Fallopian tube (tissue), 1 donor: ENCODE measurements around a stretch of chr6.

DNA sequence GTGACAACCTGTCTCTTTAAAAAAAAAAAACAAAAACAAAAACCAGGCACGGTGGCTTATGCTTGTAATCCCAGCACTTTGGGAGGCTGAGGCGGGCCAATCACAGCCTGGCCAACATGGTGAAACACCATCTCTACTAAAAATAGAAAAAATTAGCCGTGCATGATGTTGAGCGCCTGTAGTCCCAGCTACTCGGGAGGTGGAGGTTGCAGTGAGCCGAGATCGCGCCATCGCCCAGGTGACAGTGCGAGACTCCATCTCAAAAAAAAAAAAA, 147.2 kb downstream of the DTNBP1 start:
- PRO-cap = no peak

DNA sequence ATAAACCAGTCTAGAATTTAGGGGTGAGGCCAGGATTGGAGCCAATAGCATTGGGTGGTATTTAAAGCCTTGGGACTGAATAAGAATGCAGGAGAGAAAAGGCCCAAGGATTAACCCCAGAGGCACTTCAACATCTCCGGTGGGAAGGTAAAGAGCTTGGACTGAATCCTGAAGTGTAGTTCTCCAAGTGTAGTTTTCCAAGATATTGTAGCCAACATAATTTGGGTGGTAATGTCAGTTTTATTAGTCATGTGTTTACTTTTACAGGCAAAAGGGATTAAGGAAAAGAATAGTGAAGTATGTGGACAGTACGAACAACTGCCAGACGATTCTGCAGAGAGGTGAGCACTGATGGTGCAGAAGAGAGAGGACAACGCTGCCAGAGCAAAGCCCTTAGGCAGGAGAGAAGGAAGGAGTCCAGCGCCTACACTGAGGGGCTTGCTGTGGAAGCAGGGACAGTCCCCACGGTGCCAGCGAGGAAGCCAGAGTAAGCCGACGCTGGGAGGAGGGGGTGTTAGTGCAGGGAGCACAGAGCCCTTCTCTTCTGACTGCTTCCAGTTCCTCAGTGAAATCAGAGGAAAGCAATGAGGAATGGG, 85.0 kb downstream of the DTNBP1 start:
- PRO-cap = no peak

DNA sequence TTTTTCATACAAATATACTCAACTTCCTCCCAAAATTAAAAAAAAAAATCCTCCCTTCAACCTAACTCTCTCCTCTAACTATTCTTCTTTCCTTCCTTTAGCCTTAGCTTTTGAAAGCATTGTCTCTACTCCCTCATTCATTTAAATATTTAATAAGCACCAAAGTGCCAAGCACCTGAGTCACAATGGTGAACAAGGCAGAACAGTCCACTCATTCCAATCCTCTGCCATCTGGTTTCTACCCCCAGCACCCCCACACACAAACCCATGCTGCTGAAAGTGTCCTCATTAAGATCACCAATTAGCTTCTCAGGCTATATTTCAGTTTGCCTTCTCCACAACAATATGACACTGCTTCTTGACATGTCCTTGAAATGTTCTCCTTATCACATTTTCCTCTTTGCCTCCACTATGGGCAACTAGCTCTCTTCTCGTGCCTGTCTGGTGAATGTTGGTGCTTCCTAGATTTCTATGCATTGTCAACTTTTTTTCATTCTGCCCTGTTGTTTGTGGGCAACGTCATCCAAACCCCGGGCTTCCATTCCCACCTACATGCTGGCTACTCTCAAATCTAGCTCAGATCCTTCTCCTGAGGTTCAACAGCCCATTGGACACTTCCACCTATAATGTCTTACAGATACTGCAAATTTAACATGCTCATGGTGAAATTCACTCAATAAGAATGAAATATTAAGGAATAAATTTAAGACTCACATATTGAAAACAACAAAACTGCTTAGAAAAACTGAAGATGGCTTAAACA, 76.2 kb downstream of the DTNBP1 start:
- PRO-cap = no peak

GRCh38 chr6:15881180-15881496, 218.3 kb upstream of the DTNBP1 start:
- PRO-cap = no peak

GRCh38 chr6:16358698-16359122, 120.3 kb downstream of the GMPR start:
- PRO-cap = no peak

- PRO-cap = bidirectional peak, plus-strand start at chr6:16544304, minus-strand start at chr6:16544198
These were observed 217.2 kb downstream of the ATXN1 start for GRCh38 chr6:16544000-16544574.

DNA sequence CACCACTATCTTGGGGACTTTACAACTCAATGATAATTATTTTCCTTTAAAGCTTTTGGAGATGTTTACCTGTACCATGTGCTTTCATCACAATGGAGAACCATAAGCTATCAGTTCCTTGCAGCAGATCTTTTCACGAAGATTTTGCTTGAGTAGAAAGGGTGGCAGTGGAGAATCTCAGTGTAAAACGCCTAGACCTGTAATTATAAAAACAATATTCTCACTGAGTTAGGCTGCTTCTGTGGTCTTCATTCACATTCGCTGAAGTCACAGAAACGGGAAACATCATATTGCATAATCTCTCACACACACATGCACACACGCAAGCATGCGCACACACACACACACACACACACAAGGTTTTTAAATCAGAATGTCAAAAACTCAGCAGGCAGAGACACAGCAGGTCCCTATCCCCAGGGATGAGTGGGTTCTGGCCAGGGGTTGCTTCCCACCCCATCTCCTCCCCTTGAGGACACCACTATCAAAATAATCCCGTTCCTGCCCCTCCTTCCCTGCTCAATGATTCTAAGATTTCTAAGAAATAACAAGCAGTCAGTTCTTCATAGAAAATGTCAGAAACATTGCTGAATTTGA, 175.5 kb downstream of the ATXN1 start:
- PRO-cap = no peak

GRCh38 chr6:16694720-16695273, 66.5 kb downstream of the ATXN1 start:
- PRO-cap = no peak

DNA sequence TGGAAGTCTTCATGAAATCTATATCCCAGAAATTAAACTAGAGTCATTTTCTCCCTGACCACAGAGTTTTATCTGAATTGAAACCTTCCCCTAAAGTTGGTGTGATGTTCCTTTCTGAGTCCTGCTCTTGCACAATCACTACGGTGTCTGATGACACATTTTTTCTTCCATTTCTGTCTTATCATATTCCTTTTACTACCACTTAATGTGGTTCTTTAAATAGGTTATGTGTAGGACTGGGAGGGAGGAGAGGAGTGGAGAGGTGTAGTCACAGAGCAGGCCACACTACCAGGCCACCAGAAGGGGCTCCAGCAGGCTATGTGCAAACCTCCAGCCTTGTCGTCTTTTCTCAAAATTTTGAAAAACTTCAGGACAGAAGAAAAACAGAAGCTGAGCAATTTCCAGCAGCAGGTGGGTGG, 39.7 kb upstream of the ATXN1 start:
- PRO-cap = no peak

GRCh38 chr6:16804665-16805747, 43.7 kb upstream of the ATXN1 start:
- PRO-cap = unidirectional peak, minus-strand start at chr6:16805070; unidirectional peak, minus-strand start at chr6:16805305

DNA sequence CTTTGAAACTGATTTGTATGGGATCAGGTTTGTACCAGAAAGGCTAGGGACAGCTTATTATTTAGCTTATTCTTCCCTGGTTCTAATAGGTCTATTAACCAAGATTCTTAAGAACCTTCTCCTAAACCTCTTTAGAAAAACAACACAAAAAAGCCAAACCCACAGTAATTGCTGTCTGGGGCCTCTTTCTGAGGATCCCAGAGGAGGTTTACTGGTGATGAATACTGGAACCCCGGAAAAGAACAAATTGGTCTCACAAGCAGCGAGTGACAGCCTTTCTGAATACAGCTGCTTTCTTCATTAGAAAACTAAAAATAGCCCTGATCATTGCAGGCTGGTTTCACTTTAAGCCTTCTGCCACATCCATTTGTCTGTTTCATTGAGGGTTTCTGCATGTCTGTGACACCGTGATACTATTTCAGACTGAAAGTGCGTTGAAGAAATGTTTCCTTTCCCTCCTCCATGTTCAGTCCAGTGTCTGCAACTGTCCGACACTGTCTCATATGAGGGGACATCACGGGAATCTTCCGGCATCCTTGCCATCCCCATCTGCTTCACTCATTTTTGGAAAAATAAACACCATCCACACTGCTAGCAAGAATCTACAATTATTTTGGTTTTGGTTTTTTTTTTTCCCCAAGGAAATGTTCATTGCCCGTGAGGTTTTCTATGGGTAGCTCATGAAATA, 75.2 kb upstream of the ATXN1 start:
- PRO-cap = no peak

GRCh38 chr6:17102571-17103116, 794 bp downstream of the STMND1 start:
- PRO-cap = no peak

- PRO-cap = no peak
These were observed 2.5 kb upstream of the RBM24 start for GRCh38 chr6:17278652-17279086.

- PRO-cap = no peak
These were observed 8.5 kb downstream of the RBM24 start for GRCh38 chr6:17289473-17290161.

- PRO-cap = no peak
These were observed 10.5 kb downstream of the RBM24 start for GRCh38 chr6:17291575-17292162.

DNA sequence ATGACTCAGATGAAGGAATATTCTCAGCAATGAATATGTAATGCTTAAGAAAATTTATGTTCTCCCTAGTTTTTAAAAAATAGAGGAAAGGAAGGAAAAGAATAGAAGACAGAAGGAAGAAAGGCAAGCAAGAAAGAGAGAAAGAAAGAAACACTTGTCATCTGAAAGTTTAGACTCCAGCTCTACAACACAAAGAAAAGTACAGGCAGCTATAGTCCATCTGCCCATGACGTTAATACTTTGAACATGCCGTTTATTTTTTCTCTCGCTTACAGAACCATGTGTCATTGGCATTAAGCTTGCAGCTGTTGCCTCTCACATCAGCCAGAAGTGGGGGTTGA, 36.2 kb downstream of the CAP2 start:
- PRO-cap = no peak

DNA sequence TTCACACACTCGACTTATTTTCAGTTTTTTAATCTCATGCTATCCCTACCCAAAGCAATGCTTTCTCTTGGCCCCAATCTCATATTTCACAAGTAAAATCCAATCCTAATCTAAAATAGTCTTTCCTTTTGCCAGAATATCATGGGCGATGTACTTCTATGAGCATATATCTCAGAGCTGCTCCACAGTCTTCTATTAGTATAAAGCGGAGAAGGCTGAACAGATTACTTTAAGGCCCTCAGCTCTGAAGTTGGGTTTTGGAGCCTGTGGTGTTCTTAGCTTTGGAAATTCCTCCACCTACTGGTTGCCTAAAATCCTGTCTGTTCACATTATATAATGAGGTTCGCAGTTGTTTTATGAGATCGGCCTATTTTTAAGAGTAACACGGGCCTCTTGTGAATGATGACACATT, 16.0 kb upstream of the FAM8A1 start:
- PRO-cap = no peak

DNA sequence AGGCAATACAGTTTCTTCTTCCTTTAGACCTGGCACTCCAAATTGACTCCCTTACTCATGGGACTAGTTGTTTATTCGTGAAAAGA, 1.0 kb downstream of the FAM8A1 start:
- PRO-cap = no peak

GRCh38 chr6:17603993-17604269, 3.8 kb downstream of the FAM8A1 start:
- PRO-cap = no peak

DNA sequence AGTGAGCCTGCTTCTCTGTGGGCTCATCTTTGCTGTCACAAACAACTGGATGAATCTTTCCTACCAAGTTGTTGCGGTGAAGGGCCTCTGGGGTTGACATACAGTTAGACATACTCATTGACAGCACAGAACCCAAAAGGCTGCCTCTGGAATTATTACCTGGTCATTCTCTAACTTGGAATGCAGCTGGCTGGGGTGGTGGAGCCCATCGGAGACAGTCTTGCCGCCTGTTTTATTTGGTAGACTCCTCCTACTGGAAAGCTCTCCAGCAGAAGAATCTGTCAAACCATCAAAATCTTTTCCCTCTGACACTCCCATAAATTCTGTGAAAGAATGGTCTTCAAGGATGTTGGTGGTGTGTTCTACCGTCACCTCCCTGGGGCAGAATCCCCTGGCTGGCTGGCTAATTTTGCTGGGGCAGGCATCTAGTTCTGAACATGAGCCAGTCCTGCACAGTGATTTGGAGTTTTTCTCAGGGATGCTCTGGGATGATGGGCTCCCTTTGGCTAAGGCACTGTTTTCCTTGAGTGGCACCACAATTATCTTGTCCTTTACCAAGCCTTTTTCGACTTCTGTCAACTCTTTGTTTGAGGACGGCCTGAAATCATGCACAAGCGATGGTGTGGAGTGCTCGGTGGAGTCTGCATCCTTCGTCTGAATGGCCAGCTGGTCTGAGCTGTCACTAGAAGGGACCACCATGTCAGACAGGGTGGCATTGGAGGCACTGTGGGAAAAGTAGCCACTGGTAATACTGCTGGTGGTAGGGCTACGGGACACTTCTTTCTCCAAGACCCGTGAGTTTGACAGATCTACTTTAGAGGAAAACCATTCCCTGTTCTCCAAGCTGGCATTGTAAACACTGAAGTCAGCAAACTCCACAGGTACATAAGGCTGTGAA, 57.5 kb upstream of the NUP153 start:
- PRO-cap = no peak